Metastatic Lung Carcinoma in the Adrenal Gland (tissue), 1 donor: ENCODE measurements around the genes SSR2 and TMEM79.

GRCh38 chr1:156020491-156021256, at the start of gene SSR2:
TSS of gene SSR2 (minus strand) at chr1:156020951.
- PRO-cap: bidirectional peak, plus-strand start at chr1:156021042, minus-strand start at chr1:156020911

GRCh38 chr1:156112413-156112911, 2.0 kb upstream of the LMNA start:
- PRO-cap: no peak

GRCh38 chr1:156135786-156136744, 17.3 kb upstream of the SEMA4A start:
- PRO-cap: no peak

GRCh38 chr1:156138703-156139417, 14.5 kb upstream of the SEMA4A start:
- PRO-cap: no peak

DNA sequence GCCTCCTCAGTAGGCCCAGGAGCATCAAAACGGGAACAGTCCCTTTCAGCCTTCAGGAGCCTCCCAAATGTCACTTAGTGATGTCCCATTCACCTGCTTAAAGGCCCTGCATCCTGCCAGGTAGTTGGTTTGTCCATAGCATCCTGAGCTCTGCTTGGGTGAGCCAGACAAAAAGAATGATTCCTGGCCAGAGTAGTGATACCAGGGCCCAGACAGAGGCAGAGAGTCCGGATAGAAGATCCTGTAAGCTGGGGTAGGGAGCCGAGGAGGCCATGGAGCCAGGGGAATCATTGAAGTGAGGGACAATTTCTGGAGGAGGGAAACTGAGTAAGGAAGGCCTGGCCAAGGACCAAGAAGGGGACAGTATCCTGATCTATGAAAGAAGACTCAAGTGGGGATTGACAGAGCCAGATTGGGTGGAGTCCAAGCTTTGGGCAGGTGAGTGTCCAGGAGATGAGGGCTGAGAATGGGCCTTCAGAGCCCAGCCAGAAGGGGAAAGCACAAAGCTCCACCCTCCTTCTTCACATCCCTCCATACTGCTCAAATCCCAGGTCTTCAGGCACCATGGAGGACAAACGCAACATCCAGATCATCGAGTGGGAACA, 5.5 kb downstream of the SLC25A44 start:
- PRO-cap: no peak

DNA sequence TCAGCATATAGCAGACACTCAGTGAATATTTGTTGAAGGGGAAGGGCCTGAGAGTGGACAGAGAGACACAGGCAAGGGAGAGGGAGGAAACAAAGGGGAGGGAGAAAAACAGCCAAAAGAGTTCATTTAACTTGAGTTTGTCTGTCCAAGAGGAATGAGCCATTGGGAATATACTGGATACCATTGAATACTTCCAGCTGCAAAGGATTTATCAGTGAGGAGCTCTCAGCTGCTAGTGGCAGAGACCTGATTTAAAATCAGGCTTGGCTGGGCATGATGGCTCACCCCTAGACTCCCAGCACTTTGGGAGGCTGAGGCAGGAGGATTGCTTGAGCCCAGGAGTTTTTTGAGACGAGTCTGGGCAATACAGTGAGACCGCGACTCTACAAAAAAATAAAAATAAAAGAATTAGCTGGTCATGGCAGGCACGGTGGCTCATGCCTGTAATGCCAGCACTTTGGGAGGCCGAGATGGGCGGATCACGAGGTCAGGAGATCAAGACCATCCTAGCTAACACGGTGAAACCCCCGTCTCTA, 11.4 kb upstream of the BGLAP start:
- PRO-cap: no peak

- PRO-cap: unidirectional peak, plus-strand start at chr1:156284297
Measured at GRCh38 chr1:156283749-156284612, at the start of gene TMEM79. TSS of gene TMEM79 (plus strand) at chr1:156284325.

- PRO-cap: no peak
Measured at GRCh38 chr1:156461258-156461804, 39.2 kb downstream of the MEF2D start.

DNA sequence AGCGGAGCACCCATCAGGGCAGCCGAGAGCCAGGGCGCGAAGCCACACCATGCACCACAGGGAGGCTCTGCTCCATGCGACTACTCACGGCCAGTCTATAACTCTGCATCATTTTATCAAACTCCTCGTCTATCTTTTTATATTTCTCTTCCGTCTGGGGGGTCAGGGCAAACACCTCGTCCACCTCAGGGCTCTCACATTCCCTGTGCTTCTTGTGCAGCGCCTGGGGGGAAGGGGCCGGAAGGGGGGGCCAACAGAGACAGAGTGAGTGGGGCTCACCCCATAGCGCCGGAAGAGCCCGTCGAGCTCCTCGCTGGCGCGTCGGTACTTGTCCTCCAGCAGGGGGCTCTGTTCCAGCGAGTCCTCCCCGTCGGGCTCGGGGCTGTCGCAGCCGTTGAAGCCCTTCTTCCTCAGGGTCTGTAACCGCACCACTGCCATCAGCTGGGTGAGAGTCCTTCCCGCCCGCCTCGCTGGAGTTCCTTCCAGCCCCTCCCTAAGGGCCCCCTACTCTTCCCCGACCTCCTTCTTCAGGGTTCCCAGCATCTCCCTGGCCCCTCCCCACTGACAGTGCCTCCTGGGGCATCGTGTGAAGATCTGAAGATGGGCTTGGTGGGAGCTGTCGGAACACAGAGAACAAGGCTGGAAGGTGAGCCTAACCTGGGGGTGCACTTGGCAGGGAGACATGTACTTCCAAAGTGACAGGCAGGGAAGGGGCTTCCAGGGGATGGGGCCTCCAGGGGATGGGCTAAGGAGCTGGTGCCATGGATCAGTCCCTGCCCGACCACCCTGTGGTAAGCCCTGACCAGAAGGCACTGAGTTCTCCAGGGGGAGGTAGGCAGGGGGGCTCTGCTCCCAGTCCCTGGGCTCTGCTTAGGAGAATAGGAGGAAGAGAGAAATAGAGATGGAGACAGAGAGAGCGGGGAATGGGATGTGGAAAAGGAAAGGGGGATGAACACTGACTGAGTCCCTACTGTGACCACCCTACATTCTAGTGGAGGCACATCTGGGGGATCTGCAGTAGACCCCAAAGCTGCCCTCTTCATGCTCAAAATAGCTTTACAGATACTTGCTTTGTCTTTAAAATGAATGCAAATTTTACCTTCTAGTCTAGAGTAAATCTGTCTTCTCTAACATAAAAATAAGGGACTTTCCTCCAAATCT, 19.6 kb downstream of the MEF2D start:
- PRO-cap: no peak

DNA sequence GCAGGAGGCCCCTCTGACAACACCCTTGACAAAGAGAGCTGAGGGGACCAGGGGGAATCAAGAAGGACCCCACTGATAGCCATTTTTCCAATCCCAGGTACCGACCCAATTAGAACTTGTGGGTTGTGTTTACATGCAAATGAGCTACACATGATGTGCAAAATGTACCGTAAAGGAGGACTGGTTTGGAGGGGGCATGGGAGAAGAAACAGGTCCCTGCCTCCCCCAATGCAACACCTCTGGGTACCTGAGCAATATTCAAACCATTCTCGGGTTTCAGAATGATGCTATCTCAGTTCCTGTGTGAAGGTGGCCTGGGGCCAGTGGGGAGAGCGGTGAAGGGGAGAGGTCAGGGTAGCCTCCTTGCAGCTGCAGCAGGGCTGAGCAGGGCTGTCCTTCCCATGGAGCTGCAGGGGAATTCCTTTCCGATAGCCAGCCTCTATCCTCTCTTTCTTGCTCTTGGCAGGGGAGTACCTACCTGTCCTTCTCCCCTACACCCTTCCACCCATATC, 12.1 kb downstream of the MEF2D start:
- PRO-cap: no peak

DNA sequence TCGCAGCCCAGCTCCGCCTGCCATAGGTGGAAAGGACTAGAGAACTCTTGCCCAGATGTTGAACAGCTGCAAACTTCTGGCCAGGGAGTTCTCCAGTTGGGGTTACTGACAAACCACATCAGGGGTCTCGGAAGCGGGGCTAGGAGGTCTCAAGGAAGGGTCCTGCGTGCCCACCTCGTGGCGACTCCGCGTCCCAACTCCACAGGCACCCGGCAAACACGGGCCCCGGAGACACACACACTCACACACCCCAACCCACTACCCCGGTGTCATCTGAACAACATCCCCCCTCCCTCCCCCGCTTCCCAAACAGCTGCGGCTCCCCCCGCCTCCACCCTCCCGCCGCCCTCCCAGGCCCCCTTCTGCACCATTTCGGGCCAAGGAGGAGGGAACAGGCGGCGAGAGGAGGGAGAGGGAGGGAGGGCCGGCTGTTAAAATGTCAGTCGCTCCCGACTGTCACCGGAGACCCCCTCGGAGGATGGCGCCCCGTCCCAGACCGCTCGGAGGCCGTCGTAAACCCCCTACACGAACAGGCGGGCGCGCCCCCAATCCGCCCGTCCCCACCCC, 831 bp downstream of the MEF2D start:
- PRO-cap: no peak

GRCh38 chr1:156582506-156583225, 3.1 kb downstream of the TTC24 start:
- PRO-cap: no peak

GRCh38 chr1:156586980-156587330, 4.6 kb upstream of the NAXE start:
- PRO-cap: no peak

GRCh38 chr1:156594862-156596135, 3.7 kb downstream of the NAXE start:
- PRO-cap: no peak

GRCh38 chr1:156645278-156646511, 3.8 kb downstream of the BCAN start:
- PRO-cap: no peak

DNA sequence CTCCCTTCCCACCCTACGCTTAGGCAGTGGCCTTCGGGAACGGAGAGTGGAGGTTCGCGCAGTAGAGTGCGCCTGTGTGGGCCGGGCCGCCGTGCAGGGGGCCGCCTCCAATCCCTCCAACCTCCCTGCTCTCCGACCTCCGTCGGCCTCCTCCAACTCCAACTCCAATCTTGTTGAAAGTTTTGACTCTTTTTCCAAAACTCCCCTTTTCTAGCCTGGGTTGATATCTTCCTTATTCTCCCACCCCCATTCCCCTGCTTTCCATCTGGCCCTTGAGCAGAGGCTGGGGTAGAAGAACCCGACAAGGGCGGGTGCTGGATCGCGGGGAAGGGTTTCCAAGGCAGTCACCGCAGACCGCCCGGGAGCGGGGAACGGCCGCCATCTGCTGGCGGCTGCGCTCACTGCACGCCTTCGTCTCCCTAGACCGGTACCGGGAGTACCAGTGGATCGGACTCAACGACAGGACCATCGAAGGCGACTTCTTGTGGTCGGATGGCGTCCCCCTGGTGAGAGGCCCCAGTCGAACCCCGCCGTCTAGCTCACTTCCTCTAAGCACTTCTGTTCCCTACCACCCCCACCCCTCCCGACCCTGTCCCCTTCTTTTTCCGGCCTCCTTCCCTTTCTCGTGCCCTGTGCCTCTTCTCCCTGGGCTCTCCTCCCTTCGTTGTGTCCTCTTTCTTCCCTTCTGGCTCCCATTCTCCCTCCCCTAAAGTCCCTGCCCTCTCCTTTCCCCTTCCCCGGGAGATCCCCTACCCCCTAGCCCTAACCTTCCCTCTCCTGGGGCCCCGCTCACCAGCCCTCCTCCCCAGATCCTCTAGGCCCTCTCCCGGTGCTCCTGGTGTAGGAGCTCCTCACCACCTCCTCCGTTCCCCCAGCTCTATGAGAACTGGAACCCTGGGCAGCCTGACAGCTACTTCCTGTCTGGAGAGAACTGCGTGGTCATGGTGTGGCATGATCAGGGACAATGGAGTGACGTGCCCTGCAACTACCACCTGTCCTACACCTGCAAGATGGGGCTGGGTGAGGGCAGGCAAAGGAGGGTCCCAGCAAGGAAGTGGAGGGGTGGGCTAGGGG, 15.7 kb downstream of the BCAN start:
- PRO-cap: no peak

- PRO-cap: no peak
Measured at GRCh38 chr1:156662098-156662790, 15.0 kb downstream of the NES start.

DNA sequence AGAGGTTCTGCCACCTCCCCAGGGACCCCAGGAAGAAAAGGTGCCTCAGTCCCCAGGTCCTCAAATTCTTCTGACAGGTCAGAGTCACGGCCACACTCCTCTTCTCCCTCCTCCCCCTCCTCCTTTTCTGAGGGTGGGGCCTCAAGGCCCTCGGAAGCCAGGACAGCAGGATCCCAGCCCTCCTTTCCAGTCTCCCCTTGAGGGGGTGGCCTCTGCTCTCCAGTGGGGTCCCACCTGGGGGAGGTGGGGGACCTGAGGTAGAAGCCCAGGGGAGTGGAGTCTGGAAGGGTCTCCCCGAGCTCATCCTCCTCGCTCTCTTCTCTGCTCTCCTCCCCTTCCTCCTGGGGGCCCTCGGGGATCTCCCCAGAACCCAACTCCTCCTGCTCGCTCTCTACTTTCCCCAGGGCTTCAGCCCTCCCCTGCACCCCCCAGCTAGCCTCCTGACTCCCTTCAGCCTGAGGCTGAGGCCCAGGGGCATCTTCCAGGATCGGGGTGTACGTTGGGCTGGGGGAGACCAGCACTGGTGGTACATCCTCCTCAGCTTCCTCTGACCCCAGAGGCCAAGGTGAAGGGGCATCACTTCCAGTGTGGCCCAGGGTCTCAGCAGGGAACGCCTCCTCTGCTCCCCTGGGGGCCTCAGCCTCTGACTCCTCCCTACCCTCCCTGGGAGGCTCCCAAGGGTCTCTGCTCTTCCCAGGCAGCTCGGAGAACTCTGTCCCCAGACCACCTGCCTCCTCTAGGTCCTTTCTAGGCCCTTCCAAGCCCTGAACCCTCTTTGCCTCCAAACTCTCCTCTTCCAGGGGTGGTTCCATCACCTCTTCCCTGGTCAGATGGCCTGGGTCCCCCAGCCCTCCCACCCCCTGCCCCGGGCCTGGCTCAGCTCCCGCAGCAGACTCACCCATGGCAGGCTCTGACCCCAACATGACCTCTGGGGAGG, 6.9 kb downstream of the NES start:
- PRO-cap: no peak

- PRO-cap: no peak
Measured at GRCh38 chr1:156676282-156676545, 993 bp downstream of the NES start.

- PRO-cap: no peak
Measured at GRCh38 chr1:156692277-156692707, 13.1 kb downstream of the CRABP2 start.